ENCODE measurements around a stretch of chr3.

DNA sequence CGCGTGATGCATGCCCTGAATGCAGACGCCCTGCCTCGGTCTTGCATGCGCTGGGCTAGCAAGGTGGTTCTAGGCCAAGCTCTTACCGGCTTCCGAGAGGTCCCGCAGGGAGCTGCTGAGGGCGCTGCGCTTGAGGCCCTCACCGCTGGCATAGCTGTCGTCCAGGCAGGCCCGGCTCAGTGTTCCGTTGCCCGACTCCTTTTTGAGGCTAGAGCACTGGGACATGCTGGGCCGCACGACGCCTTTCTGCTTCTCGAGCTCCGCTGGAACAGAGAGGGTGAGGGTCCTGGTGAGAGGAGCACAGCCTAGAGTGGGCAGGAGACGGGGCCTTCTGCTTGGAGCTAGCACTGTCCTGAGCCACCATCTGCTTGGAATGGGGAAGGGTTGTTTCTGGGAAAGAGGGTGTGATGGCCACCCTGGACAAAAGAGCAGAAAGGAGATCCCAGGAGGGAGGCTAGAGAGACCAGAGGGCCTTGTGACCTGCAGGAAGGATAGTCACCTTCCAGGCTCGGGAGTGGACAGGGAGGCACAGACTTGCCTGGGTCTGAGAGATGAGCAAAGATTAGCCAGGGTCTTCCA, 67.0 kb upstream of the RPL32 start:
- PRO-cap = no peak

DNA sequence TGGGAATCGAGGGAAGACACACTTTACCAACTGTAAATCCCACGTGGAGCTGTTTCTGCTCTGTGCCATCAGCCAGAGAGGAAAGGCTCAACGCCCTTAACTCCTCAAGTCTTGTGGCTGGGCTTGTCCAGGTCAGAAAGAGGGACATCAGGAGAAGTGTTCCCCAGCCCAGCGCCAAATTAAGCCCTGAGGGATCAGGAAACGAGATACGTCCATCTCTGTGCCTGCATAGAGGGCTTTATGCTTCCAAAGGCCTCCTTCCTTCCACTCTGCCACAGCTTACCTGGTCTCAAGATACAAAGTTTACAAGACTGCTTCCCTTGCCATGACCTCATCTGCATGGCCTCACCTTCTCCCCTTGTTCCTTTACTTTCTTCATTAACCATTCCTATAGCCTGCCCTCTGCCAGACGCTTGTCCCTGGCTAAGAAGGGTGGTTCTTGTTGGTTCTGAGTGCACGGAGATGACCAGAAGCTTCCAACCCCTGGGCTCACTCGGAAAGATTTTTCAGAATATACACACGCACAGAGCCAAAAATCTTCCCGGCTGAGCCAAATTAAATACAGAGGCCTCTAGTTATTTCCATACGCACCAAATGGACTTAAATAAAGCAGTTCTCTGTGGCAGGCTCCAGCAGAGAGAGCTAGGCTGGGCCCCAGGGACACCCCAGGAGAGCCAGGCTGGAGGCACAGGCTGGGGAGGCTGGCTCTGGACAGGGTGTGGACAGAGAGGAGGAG, 115.7 kb upstream of the RPL32 start:
- PRO-cap = no peak

- PRO-cap = no peak
Observed at GRCh38 chr3:12966284-12967537, 106.5 kb downstream of the IQSEC1 start.

- PRO-cap = no peak
Observed at GRCh38 chr3:12974599-12975184, 98.5 kb downstream of the IQSEC1 start.

- PRO-cap = no peak
Observed at GRCh38 chr3:13002633-13003060, 70.6 kb downstream of the IQSEC1 start.

DNA sequence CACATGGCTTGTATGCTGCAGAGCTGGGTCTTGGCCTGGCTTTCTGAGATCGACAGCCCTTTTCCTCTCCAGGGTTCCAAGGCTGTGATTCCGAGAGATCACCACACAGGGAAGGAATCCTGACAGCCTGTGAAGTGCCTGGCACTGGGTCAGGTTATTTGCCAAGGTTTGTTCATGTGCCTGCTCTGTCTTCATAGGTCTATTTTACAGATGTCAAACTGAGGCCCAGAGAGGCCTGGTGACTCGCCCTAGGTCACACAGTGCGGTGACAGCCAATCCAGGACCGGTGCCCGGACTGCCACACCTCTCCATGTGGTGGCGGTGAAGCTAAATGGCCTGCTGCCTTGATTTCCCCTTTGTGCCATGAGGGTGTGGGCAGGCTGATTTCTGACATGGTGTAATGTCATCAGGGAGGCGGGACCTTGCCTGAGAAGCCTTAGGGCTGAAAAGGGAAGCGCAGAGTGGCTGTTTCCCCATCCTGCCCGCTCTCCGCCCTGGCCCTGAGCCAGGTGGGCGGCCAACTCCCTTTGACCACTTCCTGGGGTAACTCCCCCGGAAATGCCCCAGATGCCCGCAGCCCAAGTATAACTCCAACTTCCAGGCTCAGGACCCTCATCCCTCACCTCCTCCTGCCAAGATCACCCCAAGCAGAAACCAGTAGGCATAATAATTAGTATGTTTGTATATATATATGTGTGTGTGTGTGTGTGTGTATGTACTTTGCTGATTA, 64.1 kb downstream of the IQSEC1 start:
- PRO-cap = unidirectional peak, plus-strand start at position 593 of the sequence

GRCh38 chr3:13010766-13011210, 62.4 kb downstream of the IQSEC1 start:
- PRO-cap = no peak

- PRO-cap = unidirectional peak, minus-strand start at chr3:13019459
Observed at GRCh38 chr3:13019097-13020440, 53.7 kb downstream of the IQSEC1 start.

DNA sequence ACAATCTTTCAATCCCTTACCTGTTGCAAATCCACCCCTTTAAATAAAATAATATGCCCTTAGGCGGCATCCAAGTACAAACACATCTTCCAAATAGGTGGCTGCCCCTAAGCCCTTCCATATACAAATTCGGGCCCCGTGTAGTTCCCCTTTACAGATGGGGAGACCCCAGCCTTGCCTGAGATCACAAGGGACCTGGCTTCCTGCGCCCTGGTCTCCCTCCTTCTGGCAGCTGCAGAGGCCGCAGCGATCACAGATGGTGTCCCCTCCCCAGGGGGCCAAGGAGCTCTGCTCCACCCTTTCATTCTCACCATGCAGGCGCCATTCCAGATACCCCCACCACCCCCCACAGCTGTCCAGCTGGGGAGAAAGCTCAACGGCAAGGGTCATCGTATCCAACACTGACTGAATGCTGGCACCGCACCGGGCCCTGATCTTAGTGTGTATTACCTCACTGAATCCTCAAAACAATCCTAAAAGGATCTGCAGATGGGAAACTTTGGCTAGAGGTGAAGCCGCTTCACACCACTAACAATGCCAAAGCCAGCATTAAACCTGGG, 52.1 kb downstream of the IQSEC1 start:
- PRO-cap = unidirectional peak, plus-strand start at position 231 of the sequence

GRCh38 chr3:13025054-13025491, 48.2 kb downstream of the IQSEC1 start:
- PRO-cap = no peak

DNA sequence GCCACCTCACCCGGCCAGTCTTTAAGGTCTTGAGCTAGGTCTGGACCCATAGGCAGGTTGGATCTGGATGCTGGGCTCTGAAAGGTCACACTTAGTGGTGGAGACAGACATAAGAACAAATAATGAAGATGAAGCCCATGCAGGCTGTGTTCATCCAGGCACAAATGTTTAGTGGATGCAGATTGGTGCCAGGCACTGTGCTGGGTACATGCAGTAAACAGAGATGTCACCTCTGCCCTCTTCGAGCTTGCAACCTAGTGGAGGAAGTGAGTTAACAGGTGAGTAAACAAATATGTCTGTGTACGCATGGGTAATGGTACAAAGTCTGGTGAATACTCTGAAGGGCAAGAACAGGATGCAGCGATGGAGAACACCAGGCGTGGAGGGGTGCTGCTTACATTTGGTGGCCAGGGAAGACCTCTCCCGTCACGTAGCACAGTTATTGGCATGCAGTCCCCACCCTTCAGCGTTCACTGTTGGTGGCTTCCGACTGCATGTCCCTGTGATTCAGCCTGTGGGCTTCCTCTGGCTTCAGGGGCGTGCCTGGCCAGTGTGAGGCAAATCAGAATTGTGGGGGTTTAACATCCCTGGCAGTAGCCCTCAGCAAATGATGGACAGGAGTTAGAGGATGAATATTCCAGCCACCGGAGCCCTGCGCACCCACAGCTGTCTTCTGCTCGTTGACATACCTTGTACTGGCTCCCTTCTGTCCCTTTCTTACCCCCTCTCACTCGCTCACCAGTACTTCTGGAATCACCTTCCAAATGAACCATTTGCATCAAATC, 9.2 kb upstream of the HDAC11 start:
- PRO-cap = no peak

- PRO-cap = no peak
Observed at GRCh38 chr3:13575131-13575639, 26.3 kb downstream of the FBLN2 start.

DNA sequence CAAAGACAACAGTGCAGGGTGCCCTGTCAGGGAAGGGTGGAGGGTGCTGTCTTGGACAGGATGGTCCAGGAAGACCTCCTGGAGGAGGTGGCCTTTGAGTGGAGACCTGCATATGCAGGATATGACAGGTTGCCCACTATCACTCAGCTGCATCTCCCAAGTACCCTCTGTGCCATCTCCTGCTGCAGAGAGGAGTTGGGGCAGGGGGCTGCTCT, 14.0 kb downstream of the WNT7A start:
- PRO-cap = no peak

GRCh38 chr3:14016719-14017752, 107.6 kb downstream of the CHCHD4 start:
- PRO-cap = no peak

GRCh38 chr3:14123957-14124567, 608 bp downstream of the CHCHD4 start:
- PRO-cap = bidirectional peak, plus-strand start at chr3:14124433, minus-strand start at chr3:14124375

- PRO-cap = no peak
Observed at GRCh38 chr3:14289539-14290040, 111.0 kb downstream of the LSM3 start.

DNA sequence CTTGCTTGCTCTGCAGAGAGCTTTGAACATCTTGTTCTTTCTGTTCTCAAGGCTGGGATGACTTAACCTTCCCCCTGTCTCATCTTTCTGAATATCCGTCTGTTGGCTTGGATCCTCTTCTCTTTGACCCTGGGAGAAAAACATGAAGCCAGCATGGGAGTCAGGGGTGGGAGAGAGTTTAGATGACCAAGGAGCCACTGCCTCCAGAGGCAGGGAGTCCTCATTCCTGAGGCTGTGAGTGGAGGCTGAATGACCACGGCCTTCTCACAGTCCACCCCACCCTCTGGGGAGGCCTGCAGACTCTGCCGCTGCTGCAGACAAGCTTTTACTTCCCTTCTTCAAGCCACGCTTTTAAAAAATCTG, 111.7 kb upstream of the SLC6A6 start:
- PRO-cap = unidirectional peak, minus-strand start at position 304 of the sequence

- PRO-cap = no peak
Observed at GRCh38 chr3:14324390-14325136, 77.8 kb upstream of the SLC6A6 start.

GRCh38 chr3:14466928-14467289, 64.5 kb downstream of the SLC6A6 start:
- PRO-cap = no peak

- PRO-cap = no peak
Observed at GRCh38 chr3:14819208-14819884, 584 bp downstream of the FGD5 start.